Fibroblast of villous mesenchyme (primary cell): ENCODE data around the gene BBX.

DNA sequence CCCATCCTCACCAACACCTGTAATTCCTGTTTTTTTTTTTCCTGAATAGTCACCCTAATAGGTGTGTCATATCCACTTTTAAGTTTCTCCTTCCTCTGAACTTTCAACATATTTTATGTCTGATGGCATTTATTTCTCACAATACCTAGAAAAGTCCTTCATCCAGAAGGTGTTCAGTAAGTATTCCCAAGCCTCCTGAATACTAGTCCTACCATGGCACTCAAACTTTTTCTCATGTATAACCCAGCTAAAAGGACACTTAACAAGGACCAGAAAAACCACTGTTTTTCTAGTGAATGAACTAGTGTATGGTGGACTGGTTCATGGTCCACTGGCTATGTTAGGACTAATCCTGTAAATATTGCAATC is 1.4 kb downstream of the RPL24 start:
- CAGE, long polyA plus RNA = no peak

DNA sequence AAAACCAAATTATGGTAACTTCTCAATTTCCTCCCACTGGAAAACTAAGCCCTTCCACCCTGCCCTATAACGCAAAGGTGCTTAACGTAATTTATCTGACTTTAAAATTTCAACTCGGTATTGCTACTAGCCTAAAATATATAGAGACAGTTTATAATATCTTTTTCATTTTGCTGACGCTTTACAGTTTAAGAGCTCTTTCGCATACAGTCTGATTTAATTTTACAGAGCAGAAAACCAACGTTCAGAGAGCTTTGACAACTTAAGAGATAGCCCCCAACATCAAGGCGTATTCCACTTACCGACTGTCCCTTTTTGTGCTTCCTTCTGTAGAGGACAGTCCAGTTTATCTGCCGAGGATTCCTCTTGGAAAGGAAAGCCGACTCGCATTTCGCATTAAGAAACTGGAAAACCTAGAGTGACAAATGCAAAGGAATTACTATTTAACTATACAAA is 974 bp downstream of the RPL24 start:
- CAGE, long polyA plus RNA = no peak

- CAGE, long polyA plus RNA = no peak
Observed at GRCh38 chr3:101828990-101829790, 20.1 kb upstream of the NFKBIZ start.

GRCh38 chr3:101853484-101854020 is 4.2 kb downstream of the NFKBIZ start:
- CAGE, long polyA plus RNA = no peak

DNA sequence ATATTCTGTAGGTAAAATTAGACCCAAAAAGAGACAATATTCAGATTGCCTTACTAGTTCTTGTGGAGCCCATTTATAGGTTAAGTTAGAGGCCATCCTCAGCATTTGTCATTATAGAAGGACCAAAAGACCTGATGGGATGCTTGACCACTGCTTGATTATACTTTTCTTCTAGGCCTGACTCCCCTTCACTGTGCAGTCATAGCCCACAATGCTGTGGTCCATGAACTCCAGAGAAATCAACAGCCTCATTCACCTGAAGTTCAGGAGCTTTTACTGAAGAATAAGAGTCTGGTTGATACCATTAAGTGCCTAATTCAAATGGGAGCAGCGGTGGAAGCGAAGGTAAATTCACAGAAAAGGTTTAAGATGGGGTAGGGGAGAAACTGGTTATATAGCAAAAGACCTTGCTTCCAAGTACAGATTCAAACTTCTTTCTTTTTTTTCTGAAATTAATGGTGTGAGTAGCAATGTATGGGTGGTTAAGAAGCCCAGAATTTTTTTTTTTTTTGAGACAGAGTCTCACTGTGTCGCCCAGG is 6.3 kb downstream of the NFKBIZ start:
- CAGE, long polyA plus RNA = no peak

- CAGE, long polyA plus RNA = no peak
Observed at GRCh38 chr3:101936460-101937315, 87.4 kb downstream of the NFKBIZ start.

DNA sequence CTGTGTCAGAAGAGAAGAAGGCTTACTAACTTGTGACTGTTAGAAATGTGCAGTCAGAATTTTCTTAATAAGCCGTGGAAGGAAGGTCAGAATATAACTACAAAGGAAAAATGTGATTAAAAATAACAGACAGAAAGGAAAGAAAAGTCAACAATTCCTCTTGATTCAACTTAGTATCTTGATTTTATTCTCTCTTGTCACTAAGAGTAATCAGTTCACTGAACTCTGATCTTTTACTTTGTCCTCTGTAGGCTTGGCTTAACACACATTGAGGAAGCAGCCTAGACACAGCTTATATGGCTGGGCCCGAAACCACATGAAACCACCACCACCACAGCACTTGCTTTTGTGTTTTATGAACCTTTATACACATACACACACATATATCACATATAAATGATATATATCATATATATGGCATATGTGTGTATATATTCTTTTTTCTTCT is 1233.7 kb upstream of the ALCAM start:
- CAGE, long polyA plus RNA = no peak

GRCh38 chr3:104522071-104522628 is 844.6 kb upstream of the ALCAM start:
- CAGE, long polyA plus RNA = no peak

DNA sequence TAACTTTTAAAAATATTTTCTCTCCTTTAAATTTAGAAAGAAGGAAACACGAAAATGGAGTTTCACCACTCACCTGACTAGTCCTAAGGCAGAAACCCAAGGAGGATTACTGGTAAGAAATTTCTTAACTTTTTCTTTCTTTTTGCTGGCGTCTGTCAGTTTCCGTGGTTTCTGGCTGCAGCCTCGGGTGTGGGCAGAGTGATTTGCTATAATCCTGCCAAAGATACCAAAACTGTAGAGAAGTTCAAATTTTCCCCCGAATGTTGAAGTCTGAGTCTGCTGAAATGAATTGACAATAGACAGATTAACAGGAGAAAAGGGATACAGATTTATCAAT is 843.6 kb upstream of the ALCAM start:
- CAGE, long polyA plus RNA = no peak

DNA sequence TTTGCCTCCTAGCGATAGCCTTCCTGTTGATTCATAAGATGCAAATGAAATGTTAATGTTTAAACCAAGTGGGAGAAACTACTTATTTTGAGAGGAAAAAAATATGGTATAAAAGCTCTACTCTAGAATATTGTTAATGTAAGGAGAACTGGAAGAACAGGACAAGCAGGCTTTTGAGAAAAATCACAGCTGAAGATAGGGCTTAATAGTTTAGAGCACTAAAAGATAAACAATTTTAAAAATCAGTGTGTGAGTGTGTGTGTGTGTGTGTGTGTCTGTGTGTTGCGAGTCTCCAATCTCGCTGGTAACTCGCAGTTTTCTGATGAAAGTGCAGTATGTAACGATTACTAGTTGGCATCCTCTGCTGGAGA is 1.5 kb upstream of the ALCAM start:
- CAGE, long polyA plus RNA = no peak

- CAGE, long polyA plus RNA = no peak
Observed at GRCh38 chr3:105438433-105439036, 71.8 kb downstream of the ALCAM start.

DNA sequence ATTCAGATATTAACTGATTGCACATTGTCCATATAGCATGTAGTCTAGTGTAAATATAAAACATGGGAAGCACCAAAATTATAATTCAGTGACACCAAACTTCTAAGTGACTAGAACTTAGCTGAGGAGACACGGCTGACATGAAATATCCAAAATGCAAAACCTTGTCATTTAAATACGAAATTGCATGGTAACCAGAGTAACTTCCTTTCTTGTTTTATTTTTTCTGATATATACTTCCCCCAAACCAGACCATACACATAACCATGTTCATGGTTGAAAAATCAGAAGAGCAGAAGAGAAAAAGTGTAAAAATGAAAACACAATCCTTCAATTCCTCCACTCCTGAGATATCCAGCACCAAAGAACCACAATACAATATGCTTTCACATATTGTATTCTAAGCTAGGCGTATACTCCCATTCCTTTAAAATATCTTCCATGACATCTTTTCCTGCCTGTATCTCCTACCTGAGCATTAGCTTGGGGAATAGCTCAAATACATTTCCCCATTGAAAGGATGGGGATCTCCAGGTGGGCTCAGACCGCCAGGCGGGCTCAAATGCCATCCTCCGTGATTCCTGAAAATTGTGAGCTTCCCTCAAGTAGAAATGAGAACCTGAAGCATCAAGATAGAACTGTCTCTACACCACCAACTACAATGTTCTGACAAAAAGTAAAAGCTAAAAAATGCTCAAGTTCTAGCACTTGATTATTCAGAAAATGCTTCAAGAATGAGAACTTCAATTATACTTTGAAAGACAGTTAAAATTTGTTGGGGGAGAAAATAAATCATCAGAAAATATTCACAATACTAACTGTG is 37.8 kb downstream of the CBLB start:
- CAGE, long polyA plus RNA = no peak

DNA sequence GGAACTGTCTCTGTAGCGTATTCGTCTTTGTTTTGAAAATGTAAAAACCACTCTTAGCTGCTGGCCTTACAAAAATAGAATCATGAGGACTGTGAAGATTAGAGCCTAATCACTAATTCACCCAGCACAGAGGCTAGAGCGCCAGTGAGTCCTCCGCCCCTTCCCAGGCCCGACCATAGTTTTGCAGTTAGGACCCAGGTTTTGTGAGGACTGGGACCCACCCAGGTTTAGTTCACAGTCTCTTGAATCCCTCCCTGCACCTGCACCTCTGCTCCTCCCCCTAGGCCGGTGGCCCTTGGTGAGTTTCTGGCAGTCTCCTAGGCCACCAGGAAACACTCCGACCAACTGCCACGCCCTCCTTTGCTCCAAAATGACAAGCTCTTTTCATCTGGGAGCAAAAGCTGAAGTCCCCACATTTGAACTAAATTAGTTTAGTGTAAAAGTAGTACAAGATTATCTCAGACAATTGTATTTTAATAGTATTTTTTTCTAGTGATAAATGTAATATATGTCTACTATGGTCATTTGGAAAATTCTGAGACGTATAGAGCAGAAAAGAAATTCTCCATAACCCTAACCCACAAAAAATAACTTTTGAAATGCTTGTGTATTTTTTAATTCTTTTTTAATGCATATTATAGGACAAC is 135.9 kb upstream of the CCDC54 start:
- CAGE, long polyA plus RNA = no peak

- CAGE, long polyA plus RNA = no peak
Observed at GRCh38 chr3:107263196-107263969, 113.9 kb upstream of the CCDC54 start.

GRCh38 chr3:107264831-107265404 is 112.3 kb upstream of the CCDC54 start:
- CAGE, long polyA plus RNA = no peak

DNA sequence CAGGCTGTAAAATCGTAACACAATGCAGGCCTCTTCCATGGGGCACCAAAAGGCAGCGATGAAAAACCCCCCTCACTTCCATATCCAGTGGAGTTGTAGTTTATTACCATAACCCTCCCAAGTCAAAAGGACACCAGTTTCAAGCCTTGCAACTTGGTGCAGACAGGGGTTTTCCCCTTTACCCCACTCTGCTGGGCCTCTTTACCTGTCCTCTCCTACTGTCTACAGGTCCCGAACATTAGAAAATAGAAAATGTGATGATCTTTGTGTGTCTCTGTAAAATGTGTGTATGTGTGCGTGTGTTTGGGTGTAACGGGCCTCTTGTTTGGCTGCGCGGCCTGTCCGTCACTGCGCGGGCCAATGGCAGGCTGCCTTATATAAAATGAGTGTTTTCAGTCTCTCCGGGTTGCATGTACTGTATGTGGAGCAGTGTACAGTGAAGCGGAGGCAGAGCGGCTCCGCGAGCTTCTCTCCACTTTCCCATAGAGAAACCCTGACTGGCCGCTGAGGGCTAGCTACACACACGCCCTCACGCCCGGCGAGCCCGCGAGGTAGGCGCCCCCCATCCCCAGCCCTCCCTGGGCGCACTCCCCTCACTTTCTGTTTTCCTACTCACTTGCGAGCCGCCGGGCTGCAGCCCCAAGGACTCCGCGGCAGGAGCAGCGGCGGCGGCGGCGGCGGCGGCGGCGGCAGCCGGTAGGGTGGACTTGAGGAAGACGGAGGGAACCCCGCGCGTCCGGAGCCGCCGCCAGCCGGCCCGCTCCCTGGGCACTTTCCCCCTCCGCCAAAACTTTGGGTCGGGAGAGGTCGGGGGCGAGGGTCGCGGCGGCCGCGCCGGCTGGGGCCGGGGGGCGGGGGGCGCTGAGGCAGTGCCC is at the start of gene BBX:
TSS of gene BBX (plus strand) at position 406 of the 875 bp plus-strand sequence.
- CAGE, long polyA plus RNA = no peak

GRCh38 chr3:107548974-107549980 is 26.5 kb downstream of the BBX start:
- CAGE, long polyA plus RNA = no peak

- CAGE, long polyA plus RNA = no peak
Observed at GRCh38 chr3:108040953-108041410, 49.8 kb downstream of the CD47 start.

- CAGE, long polyA plus RNA = no peak
Observed at GRCh38 chr3:108055020-108055778, 35.6 kb downstream of the CD47 start.

GRCh38 chr3:108104262-108104848 is 13.5 kb upstream of the CD47 start:
- CAGE, long polyA plus RNA = no peak